Diencephalon (tissue), 2 donors: ENCODE measurements around the genes ADAMTS1 and ADAMTS5.

- RAMPAGE, long total RNA: no peak
These were observed 1098.6 kb upstream of the NCAM2 start for GRCh38 chr21:19899560-19900129.

DNA sequence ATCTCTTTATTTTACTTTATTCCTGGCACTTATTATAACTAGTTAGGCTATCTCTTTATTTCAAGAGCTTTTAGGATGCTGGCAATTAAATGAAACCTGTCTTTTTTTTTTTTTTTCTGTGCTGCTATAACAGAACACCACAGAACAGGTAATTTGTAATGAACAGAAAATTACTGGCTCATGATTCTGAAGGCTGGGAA, 1952.1 kb downstream of the NCAM2 start:
- RAMPAGE, long total RNA: no peak

DNA sequence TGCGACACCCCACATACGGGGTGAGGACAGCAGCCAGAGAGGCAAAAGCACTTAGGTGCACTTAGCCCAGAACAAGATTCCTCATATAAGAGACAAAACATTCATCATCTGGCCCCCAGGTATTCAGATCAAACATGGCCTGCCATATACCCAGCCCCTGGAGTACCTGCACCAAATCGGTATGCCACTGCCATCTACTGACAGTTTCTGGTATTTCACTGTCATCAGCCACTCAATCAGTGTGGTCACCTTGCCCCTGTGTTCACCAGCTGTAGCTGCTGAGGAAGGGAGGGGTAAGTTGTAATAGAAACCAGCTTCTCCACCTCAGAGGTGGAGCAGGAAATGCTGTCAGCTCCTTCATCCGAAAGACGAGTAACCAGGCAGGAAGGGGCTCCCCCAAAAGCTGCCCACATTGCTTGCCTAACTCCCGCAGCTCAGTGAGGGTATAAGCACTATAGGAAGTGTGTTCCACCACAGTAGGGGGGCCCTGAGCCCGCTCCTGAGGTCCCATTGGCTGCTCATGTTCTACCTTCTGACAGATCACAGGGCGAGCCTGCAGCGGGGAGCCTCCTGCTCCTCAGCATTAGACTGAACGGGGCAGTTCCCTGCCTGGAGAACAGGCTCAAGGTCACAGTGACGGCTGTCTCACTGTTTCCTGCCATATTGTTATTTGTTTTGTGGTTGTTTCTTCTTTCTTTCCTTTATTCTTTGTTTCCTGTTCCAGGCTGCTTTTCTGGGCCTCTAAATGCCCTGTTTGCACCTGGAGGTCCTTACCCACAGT, 1638.5 kb downstream of the MRPL39 start:
- RAMPAGE, long total RNA: no peak

GRCh38 chr21:25373291-25373667, 234.0 kb downstream of the MRPL39 start:
- RAMPAGE, long total RNA: no peak

DNA sequence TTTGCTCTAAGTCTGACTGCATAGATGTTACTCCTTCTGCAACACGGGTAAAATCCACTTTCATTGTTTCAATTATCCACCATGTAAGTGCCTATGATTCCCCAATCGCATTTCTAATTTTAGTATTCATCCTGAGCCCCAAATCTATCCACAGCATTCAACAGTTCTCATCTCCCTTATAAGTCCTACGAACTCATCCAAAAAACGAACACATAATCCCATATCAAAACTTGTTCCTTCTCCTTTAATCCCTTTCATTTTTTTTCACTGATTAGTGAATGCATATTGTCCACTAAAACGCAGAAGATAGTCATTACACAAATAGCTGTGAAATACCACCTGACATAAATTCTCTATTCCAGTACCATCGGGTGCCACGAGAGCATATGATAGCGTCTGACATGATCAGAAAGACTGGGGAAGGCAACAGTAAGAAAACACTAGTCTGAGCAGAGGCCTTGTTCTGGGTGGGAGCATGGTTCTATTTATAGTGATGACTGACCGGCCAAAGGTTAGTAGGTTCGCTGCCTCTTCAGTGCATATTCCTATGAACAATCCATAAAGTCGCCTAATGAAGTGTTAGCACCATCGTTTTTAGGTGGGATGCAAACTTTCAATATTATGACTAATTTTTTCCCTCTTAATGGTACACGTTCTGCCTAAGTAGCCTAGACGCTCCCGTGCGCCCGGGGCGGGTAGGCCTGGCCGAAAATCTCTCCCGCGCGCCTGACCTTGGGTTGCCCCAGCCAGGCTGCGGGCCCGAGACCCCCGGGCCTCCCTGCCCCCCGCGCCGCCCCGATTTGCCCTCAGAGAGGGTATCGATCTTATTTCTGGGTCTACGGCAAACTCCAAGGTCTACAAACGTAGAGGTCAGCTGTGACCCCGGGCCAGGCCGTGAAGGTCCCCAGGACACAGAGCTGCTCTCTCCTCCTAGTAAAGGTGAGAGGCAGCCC, 597 bp downstream of the ATP5PF start:
- RAMPAGE, long total RNA: no peak

DNA sequence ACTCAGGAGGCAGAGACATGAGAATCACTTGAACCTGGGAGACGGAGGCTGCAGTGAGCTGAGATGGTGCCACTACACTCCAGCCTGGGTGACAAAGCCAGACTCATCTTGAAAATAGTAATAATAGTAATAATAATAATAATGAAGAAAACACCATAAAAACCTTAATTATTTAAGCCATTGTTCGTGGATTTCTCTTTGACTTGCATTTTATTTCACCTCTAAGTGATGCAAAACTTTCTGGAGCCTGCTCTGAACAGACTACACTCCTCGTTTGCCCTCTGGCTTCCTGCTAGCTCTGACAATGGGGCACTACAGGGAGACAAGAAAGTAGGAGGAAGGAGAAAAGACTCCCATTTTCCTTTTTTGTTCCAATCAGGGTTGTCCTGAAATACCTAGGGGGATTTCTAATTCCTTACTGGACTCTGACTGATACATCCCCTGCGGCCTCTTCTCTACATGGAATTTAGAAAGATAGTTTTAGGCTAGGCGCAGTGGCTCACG, 95.7 kb downstream of the GABPA start:
- RAMPAGE, long total RNA: no peak

DNA sequence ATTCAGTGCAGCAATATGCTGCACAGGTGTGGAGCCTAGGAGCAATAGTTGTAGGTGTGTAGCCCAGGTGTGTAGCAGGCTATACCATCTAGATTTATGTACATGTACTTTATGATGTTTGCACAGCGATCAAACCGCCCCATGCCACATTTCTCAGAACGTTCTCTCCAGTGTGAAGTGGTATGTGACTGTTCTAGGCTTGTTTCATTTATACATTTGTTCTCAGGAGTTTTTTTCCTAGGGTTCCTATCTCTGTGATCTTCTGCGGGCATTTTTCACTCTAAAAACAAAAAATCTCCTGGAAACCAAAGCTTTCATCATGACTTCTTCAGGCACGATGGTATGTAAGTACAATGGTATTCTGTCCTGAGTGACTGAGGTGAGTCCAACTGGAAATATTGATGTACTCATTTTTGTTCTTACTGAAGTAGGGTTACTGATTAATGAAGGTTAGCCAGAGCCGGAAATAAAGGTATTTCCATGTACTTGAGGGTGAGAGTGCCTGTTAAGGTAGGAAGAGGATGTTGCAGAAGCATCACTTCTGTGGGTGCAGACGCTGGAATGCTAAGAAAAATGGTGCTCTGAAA, 153.1 kb downstream of the GABPA start:
- RAMPAGE, long total RNA: no peak

- RAMPAGE, long total RNA: no peak
These were observed 162.6 kb downstream of the GABPA start for GRCh38 chr21:25897384-25897845.

DNA sequence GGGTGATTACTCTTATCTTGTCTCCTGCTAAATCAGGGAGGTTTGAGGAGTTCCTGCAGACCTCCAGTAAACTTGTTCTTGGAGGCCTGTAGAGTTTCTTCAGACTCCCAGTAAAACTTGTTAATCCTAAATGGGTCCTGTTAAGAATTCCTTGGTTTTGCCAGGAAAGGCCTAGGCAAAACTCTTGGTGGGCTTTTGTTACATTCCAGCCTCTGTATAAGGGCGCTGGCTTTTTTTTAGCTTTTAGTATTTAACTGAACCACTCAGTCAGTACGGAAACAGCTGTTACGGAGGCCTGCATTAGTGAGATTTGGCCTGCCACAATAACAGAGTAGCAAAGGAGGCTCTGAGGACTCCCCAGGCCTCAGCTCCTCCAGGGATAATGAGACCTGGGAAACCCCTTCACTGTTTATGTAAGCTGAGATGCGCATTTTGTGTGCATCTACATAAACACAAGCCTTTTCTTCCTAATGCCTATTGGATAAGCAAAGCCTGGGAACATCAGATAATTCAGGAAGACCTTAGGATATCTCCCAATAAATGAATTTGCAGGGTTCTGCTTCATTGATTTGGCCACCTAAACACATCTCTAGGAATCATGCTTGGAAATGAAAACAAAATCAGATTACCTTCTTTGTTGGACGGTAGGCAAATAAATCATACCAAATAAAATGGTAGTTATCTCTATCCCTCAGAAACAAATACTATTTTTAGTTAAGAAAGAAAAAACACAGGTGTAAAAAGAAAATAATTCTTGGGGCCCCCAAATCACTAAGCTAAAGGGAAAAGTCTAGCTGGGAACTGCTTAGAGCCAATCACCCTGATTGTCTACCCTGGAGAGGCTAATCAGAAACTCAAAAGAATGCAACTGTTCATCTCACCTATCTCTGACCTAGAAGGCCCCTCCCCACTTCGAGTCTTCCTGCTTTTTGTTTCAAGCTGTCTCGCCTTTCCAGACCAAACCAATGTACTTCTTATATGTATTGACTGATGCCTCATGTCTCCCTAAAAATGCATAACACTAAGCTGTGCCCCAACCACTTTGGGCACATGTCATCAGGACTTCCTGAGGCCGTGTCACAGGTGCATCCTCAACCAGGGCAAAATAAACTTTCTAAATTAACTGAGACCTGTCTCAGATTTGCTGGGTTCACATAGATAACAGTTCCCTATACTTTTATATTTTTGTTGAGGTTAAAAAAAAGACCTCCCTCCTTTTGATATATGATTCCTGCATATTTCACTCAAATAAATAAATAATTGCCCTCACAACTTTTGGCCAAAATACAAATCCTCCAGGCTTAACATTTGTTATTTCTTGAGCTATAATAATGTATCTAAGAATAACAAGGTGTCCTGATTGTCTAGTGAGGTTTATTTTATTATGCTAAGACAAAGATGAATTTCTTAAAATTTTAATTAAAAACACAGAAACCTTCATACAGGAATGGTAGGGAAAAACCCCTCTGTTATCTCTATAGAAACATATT, 209.7 kb downstream of the APP start:
- RAMPAGE, long total RNA: no peak

DNA sequence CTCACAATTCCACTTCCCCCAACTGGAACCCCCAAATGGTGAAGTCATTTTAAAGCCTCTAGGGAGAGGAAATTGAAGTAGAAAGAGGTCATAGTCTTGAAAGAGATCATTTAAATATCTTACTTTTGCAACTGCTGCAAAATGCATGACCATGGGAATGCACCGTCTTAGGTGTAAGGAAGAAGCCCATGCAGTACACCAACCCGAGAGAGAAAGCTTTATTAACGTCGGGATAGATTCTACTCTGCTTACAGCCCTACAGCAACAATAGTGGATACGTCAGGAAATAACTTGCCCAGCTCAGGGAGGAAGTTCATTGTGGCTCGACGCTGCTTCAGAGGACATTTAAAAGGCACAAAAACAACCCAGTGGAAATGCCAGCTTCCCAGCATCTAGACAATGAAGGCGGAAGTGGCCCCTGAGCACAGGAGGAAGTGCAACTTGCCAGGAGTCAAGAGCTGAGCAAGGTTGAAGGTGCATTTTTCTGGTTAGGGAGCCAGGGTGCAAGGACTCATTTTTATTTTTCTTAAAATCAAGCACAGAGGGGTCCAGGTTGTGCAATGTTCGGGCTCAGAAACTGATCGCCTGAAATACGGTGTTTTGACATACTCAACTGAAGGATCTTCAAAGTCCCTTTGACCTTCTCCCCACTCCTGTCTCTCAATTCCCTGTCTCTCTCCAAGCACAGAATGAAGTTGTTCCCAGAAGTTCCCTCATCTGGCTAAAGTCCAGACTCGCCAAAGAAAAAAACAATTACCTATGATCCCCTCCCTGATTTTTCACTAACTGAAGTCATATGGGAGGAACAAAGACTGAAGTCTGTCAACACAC, 26.3 kb downstream of the CYYR1 start:
- RAMPAGE, long total RNA: no peak

GRCh38 chr21:26563862-26564555, 9.1 kb downstream of the CYYR1 start:
- RAMPAGE, long total RNA: no peak

DNA sequence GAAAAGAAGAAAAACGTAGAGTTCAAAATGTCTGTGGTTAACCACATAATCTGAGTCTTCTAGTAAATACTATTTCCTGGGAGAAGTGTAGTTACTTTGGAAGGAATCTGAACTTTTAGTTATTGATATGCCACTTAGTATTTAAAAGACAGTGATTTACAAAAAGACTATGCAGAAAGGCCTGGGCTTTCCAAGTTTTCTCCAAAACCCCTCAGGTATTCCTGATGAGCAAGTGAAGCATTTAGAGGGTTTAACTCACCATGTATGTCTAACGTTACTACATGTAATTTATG, 9.9 kb downstream of the ADAMTS1 start:
- RAMPAGE, long total RNA: no peak

GRCh38 chr21:26835968-26837261, 8.8 kb downstream of the ADAMTS1 start:
- RAMPAGE, long total RNA: no peak

- RAMPAGE, long total RNA: no peak
These were observed 2.3 kb downstream of the ADAMTS1 start for GRCh38 chr21:26842819-26843443.

- RAMPAGE, long total RNA: no peak
These were observed at the start of gene ADAMTS1 for GRCh38 chr21:26845234-26845437. ADAMTS1 (minus strand) TSS chr21:26845409.

- RAMPAGE, long total RNA: no peak
These were observed 1.3 kb upstream of the ADAMTS1 start for GRCh38 chr21:26846399-26846964.

DNA sequence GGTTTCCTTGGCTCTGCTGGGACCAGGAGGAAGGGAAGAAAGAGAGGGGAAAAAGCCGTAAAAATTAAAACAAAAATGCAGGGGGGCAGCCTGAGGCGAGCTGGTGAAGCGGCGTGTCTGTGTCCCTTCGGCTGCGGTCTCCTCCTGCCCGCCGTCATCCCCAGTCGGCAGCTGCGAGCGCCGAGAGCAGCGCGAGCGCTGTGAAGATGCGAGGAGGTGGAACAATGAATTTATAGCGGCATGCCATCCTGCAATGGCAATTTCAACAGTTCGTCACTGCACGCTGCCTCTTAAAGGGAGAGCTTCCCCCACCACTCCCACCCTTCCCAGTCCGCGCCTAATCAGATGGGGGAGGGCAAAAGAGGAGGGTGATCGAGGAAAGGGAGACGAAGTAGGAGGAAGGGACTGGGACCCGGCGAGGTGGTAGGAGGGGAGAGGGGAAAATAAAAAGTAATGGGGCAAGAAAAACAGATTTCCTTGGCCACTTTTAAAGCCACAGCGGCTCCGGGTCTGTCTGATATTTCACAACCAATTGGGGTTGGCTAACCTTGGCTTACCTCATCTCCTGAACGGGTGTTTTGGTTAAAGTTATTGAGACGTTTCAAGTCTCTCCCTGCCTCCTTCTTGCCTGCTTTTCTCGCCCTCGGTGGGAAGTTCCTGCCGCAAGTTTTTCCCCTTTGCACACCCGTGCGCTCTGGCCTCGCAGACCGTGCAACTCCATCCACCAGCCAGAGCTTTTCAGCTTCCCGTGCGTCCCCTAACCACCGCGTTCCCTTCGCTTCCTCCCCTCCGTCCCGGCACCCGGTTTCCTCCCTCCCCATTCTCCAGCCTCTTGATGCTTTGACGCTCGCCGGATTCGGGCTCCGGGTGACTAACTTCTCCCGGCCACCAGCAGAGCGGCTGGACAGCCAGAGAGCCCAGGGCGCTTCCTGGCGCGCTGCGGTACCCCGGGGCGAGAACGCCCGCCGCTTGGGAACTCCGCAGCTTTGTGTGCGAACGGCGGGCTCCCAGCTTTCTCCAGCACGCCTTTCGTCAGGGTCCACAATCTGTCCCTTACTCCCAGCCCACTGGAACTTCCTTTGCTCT, at the start of gene ADAMTS5:
Gene ADAMTS5, minus strand, starts transcription at position 202 of the 1,086 bp plus-strand sequence.
- RAMPAGE, long total RNA: no peak

DNA sequence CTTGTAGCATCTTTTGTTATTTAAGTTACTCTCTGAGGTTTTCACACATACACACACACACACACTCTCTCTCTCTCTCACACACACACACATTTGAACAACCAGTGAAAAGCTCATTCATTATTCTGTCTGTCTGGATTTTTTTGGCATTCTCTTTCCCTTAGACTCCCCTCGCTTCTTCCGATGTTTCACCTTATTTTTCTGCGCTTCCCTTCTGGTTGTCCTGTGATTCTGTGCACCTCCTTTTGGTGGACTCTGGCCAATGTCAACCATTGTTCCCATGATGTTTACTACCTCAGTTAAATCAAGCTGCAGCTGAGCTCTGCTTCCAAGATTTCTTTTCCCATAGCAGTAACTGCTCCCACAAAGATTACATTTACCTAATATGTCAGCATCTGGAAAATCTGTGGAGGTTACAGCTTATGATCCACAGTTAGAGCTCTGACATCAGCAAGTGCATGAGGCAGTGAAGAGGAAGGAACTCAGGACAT, 69.8 kb upstream of the ADAMTS5 start:
- RAMPAGE, long total RNA: no peak

DNA sequence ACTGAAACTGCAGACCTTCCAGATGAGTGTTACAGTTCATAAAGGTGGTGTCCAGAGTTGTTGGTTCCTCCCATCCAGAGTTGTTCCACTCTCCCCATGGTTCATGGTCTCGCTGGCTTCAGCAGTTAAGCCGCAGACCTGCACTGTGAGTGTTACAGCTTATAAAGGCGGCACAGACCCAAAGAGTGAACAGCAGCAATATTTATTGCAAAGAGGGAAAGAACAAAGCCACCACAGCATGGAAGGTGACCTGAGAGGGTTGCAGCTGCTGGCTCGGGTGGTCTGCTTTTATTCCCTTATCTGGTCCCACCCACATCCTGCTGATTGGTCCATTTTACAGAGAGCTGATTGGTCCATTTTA, 917.8 kb upstream of the ADAMTS5 start:
- RAMPAGE, long total RNA: no peak

- RAMPAGE, long total RNA: no peak
These were observed 836.9 kb downstream of the N6AMT1 start for GRCh38 chr21:28048147-28048704.